Spleen (tissue), 7 donors: ENCODE results near the gene LRBA.

DNA sequence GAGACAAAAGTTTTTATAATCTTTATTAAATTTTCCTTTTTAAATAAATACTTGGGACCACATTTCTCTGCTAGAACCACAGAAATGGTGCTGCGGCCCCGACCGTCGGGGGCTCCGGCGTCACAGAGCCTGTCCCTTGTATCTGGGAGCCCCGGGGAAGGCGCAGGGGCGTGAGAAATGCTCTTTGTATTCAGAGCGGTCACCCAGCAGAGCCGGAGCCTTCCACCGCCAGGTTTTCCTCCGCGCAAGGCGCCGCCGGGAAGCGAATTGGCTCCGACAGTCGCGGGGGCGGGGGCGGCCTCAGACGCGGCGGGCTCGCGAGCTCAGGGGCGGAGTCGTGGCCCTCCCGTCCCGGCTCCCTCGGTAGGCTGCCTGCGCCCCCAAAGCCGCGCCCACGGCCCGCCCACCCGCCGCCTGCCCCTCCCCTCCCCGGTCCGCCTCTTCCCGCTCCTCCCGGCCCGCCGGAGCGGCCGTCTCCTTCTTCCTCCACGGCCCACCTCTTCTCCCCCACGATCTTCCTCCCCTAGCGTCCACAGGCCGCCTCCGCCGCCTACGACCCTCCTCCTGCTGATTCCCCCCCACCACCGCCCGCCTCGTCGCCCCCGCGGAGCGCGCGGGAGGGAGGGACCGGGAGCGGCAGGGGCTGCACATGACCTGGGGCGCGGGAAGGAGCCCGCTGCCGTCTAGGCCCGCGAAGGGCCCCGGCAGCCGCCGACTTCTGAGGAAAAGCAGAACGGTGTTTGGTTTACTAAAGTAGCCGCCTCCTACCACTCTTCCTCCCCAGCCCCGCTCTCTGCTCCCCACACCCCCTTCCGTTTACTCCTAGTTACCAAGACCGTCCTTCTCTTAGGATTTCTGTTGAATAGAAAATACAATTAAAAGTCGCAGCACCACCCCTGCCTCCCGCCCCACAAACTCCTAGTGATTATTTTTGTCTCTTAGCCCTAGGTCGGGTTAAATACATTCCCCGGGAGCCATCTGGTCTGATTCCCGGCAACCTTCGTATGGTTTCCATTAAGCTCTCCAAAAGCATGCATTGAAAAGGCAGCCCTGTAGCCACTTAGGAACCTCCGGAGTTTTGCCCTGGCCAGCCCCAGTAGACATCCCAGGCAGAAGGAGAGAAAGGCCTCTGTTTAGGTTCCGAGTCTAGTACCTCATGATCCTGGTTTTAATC lies 53.2 kb downstream of the C4orf51 start:
- PRO-cap, 4 experiments = peak in 4 of 4 experiments; most common plus-strand start position 469 of the sequence (in 2); most common minus-strand start position 242 of the sequence (in 4)
- RAMPAGE, long total RNA, 4 experiments = no peak in any of the 4 experiments

- PRO-cap, 4 experiments = no peak in any of the 4 experiments
- RAMPAGE, long total RNA, 4 experiments = no peak in any of the 4 experiments
Measured at GRCh38 chr4:145736292-145736853, 56.4 kb downstream of the C4orf51 start.

DNA sequence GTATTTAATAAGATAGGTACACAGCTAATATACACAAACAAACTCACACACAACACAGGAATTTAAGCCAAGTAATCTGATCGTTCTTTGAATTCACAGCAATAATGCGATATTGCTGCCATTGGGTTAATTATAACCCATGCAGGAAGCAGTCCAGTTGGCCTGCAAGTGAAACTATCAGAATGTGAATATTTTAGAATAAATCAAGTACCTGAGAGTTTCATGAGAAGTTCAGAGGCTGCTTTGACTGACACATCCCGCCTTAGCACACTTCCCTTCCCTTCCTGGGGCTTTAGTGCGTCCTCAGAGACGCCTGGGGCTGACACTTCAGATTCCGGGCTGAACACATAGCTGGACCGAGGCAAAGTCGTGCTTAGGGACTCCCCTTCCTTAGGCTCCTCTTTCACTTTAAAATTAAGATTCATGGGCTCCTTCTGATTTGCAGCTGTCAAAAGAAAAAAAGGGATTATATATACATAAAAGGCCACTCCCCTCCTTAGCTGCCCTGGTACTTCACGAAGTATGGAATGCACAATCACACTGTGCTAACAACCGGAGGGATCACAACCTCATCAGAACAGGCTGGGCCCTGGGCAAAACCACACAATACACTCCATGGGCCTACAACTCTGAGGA lies 68.5 kb downstream of the ZNF827 start:
- PRO-cap, 4 experiments = no peak in any of the 4 experiments
- RAMPAGE, long total RNA, 4 experiments = no peak in any of the 4 experiments

DNA sequence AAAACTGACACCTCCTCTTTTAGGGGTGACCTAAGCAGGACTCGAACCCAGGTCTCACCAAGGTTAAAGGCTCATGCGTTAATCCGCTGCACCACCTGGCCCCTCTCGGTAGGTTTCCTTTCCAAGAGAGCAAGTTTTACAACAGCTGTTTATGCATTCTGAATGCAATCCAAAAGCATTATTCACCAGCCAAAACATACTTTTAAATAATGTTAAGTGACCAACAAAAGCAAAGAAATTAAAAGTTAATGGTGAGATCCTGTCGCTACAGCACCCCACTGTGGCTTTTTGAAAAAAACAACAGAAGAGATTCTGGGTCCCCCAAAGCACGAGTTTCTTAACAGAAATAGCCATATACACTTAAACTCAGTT lies 51.4 kb downstream of the ZNF827 start:
- PRO-cap, 4 experiments = no peak in any of the 4 experiments
- RAMPAGE, long total RNA, 4 experiments = no peak in any of the 4 experiments

DNA sequence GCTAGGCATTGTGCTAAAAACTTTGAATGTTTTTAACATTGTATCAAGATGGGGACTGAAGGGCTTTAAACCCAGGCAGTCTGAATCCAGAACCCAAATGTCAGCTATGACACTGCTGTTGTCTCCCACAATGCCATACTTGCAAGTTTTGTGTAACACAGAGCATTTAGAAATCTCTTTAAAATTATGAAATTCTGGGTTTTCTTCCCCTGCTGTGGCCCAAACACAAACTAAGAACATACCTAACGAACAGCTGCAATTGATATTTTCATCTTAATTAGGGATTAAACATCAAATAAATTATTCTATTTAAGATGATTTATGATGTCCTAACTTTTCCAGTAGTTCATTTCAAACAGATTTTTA lies 66.7 kb upstream of the LSM6 start:
- PRO-cap, 4 experiments = no peak in any of the 4 experiments
- RAMPAGE, long total RNA, 4 experiments = no peak in any of the 4 experiments

DNA sequence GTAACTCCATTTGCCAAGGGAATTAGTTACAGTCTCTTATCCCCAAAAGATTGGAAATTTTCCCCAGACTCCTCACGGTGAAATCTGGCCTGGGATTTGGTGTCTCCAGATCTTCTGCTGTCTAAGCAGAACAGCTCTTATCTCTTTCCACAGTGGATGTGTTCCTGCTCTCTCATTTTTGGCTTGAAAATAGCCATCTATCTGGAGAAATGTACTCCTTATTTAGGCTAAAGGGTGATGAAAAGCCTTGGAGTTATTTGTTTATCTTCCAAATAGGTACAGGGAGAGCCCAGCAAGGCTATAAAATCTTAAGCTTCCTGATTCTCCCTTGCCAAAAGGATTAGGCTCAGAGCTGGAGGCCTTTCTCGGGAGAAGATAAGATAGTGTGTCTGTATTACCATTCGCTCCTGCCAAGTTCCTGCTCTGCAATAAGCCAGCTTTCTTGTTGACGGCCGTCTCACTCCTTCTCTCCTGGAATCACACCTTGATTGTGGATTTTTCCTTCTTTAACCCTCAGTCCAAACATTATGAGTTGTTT lies 171.7 kb upstream of the TTC29 start:
- PRO-cap, 4 experiments = no peak in any of the 4 experiments
- RAMPAGE, long total RNA, 4 experiments = no peak in any of the 4 experiments

DNA sequence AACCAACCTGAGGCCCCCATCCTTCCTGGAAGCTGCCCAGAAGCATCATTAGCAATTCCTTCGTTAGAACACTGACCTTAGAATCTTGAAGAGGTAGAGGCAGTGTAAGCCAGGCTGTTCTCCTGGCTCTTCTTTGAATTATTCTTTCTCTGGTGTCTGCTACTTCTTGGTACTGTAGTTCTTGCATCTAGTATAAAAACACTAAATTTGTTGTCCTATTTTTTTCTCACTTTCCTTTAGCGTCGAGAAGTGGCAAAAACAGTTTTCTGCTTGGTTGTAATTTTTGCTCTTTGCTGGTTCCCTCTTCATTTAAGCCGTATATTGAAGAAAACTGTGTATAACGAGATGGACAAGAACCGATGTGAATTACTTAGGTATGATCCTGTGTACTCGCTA lies 58.7 kb downstream of the EDNRA start:
- PRO-cap, 4 experiments = no peak in any of the 4 experiments
- RAMPAGE, long total RNA, 4 experiments = no peak in any of the 4 experiments

GRCh38 chr4:147857385-147858166 lies 125.7 kb downstream of the ARHGAP10 start:
- PRO-cap, 4 experiments = no peak in any of the 4 experiments
- RAMPAGE, long total RNA, 4 experiments = start-site peak on the plus strand in 1 of 4 experiments, at chr4:147857556-147857644 at its widest, 34 reads per replicate

DNA sequence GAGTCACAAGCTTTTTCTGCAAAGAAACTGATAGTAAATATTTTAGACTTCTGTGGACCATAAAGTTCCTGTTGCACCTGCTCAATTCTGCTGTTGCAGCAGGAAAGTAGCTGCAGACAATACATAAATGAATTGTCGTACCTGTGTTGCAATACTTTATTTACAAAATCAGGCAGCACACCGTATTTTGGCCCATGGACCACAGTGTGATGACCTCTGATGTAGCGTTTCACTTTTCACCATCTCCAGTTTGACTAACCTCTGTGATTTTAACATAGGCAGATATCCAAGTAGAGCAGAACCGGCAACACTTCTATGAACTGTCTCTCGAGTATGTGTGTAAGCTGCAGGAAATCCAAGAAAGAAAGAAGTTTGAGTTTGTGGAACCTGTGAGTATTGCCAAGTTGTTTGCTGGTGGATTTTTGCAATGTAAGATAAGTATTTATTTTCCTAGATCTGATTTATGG lies 132.7 kb downstream of the ARHGAP10 start:
- PRO-cap, 4 experiments = no peak in any of the 4 experiments
- RAMPAGE, long total RNA, 4 experiments = start-site peak on the plus strand in 1 of 4 experiments, centred at position 69 of the sequence, 18 reads per replicate

- PRO-cap, 4 experiments = peak in 2 of 4 experiments; most common plus-strand start chr4:148060816 (in 2); most common minus-strand start chr4:148060705 (in 1)
- RAMPAGE, long total RNA, 4 experiments = no peak in any of the 4 experiments
Measured at GRCh38 chr4:148060365-148061513, 328.9 kb downstream of the ARHGAP10 start.

DNA sequence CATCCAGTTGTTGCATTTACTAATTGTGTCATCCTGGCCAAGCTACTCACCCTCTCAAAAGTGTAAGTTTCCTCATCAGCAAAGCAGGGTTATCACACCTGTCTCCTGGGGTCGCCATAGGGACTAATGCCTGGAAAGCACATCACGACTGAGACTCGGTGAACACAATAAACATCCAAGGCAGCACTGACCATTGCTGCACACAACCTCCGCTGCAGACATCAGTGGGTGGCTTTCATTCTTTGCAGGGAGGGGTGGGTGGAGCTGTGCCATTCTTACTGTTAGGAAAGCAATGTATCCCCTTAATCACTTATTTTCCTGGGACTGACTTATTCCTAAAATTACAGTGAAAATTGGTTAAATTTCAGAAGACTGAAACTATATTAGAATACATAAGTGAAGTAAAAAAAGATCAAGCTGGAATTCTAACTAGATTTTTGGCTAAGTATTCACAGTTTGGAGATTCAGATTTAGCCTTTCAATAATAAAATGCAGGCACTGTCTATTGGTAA lies 30.1 kb downstream of the NR3C2 start:
- PRO-cap, 4 experiments = no peak in any of the 4 experiments
- RAMPAGE, long total RNA, 4 experiments = no peak in any of the 4 experiments

- PRO-cap, 4 experiments = no peak in any of the 4 experiments
- RAMPAGE, long total RNA, 4 experiments = no peak in any of the 4 experiments
Measured at GRCh38 chr4:148439301-148439589, 3.0 kb downstream of the NR3C2 start.

GRCh38 chr4:148794989-148795665 lies 352.9 kb upstream of the NR3C2 start:
- PRO-cap, 4 experiments = no peak in any of the 4 experiments
- RAMPAGE, long total RNA, 4 experiments = no peak in any of the 4 experiments

DNA sequence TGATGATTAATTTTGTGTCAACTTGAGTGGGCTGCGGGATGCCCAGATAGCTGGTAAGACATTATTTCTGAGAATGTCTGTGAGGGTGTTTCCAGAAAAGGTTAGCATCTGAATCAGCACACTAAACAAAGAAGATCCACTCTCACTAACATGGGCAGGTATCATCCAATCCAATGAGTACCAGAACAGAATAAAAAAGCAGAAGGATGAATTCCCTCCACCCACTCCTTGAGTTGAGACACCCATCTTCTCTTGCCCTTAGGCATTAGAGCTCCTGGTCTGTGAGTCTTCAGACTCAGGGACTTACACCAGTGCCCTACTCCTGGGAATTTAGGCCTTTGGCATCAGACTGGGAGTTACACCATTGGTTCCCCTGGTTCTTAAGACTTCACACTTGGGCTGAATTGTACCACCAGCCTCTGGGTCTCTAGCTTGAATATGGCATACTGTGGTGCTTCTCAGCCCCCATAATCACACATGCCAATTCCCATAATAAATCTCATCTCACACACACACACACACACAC lies 185.9 kb upstream of the MAB21L2 start:
- PRO-cap, 4 experiments = no peak in any of the 4 experiments
- RAMPAGE, long total RNA, 4 experiments = start-site peak on the minus strand in 1 of 4 experiments, centred at position 242 of the sequence, 6 reads per replicate

- PRO-cap, 4 experiments = no peak in any of the 4 experiments
- RAMPAGE, long total RNA, 4 experiments = no peak in any of the 4 experiments
Measured at GRCh38 chr4:150572508-150573446, 9.2 kb upstream of the MAB21L2 start.

DNA sequence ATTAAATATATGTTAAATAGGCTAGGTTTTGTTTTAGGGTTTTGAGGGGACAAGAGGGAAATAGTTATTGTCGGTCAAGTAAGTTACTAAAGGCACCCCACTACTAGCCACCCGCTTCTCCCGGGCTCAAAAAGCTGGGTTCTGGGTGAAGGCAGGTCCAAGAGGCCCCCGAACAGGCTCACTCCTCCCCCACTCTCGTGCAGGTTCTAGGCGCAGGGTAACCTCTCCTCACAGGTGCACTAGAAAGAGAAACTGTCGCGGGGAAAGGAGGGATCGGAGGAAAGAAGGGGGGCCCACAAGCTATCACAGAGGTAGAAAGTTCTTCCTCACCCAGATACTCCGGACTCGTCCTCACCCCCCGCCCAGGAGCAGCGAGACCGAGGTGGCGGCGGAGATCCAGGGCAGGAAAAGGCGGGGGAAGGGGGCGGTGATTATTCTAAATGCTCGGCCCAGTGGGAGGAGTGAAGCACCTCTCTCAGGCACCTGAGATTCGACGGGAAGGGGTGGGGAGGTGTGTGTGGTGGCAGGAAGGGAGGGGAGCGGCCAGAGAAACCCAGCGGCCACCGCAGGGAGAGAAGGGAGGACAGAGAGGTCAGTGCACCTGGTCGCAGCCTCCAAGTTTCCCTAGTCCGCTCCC lies at the start of gene LRBA:
TSS of gene LRBA (minus strand) at position 413 of the 637 bp plus-strand sequence.
- PRO-cap, 4 experiments = peak in 4 of 4 experiments; most common plus-strand start position 526 of the sequence (in 3); most common minus-strand start position 413 of the sequence (in 3)
- RAMPAGE, long total RNA, 4 experiments = start-site peak on the minus strand in 4 of 4 experiments, centred at positions 385 to 387 of the sequence, 361 to 612 reads per replicate

- PRO-cap, 4 experiments = peak in 4 of 4 experiments; most common plus-strand start chr4:151098398 (in 4); most common minus-strand start chr4:151098331 (in 1)
- RAMPAGE, long total RNA, 4 experiments = no peak in any of the 4 experiments
Measured at GRCh38 chr4:151098188-151098650, 1.2 kb upstream of the RPS3A start.

DNA sequence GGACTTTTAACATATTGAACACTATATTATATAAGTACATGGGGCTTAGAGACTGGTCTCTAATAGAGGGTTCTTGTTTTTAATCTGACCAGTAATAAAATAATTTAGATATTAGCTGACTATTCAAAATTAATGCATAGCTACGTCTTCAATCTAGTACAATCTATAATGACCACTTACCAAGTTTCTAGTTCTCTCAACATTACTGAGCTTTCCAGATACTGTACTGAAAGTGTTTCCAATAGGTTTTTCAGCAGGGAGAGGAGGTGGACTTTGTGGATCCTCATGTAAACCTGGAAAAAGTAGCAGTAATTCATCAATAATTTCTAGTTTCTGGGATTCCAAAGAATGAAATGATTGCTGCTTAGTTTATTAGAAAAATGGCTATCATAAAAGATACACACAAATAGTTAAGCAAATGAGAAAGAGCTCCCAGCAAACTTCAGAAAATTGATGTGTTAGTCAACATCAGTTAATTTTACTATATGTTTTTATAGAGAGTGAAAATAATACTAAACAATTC lies 59.7 kb downstream of the RPS3A start:
- PRO-cap, 4 experiments = no peak in any of the 4 experiments
- RAMPAGE, long total RNA, 4 experiments = no peak in any of the 4 experiments

DNA sequence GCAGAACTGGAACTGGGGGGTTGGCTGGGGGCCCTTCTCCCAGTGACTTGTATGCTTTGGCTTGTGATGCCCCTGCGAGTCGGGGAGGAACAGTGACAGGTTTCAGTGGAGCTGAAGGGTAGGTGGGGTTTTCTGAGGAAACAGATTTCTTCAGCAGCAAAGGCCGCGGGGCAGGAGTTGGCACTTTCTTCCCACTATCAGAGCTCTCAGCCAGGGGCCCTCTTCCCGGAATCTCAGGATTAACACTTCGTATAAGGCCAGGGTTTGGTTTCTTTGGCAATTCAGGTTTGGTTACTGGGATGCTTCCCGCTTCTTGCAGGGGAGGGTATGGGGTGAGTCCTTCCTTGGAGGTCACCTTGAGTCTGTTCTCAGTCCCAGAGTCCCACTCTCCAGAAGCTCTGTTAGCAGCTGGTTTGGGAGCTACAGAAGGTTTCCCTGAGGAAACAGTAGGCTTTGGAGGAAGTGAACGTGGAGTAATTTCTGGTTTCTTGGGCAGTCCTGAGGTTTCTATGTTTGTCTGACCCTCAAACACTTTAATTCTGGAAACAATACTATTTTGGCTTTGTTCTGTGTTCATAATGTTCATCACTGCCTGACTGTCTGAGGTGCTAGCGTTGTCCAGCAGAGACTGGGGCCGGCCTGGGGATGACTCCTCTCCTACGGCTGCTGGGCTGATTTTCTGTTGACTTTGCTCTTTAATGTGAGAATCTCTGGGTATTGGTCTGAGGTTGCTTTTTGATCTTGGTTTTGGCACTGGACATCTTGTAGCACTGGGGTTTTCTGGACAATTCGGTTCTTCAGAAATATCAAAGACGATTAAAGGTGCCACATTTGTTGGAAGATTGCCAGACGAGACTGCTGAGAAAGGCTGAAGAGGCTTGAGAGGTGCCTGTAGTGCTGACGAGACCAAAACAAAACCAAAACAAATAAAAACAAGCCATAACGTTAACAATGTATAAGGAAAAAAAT lies 75.6 kb downstream of the RPS3A start:
- PRO-cap, 4 experiments = no peak in any of the 4 experiments
- RAMPAGE, long total RNA, 4 experiments = no peak in any of the 4 experiments

GRCh38 chr4:151315120-151315604 lies 10.2 kb downstream of the SH3D19 start:
- PRO-cap, 4 experiments = no peak in any of the 4 experiments
- RAMPAGE, long total RNA, 4 experiments = no peak in any of the 4 experiments